ENCODE measurements around the genes ANKDD1A, UBAP1L, DENND4A and MAP2K1.

GRCh38 chr15:64911221-64912699 lies at the start of gene ANKDD1A:
Gene ANKDD1A, plus strand, starts transcription at chr15:64911902.
- PRO-cap: bidirectional peak, plus-strand start at chr15:64911902, minus-strand start at chr15:64911780
- RAMPAGE, long total RNA, 4 experiments: start-site peak on the plus strand in 1 of 4 experiments, at chr15:64911895-64911925 at its widest, 9 reads per replicate

DNA sequence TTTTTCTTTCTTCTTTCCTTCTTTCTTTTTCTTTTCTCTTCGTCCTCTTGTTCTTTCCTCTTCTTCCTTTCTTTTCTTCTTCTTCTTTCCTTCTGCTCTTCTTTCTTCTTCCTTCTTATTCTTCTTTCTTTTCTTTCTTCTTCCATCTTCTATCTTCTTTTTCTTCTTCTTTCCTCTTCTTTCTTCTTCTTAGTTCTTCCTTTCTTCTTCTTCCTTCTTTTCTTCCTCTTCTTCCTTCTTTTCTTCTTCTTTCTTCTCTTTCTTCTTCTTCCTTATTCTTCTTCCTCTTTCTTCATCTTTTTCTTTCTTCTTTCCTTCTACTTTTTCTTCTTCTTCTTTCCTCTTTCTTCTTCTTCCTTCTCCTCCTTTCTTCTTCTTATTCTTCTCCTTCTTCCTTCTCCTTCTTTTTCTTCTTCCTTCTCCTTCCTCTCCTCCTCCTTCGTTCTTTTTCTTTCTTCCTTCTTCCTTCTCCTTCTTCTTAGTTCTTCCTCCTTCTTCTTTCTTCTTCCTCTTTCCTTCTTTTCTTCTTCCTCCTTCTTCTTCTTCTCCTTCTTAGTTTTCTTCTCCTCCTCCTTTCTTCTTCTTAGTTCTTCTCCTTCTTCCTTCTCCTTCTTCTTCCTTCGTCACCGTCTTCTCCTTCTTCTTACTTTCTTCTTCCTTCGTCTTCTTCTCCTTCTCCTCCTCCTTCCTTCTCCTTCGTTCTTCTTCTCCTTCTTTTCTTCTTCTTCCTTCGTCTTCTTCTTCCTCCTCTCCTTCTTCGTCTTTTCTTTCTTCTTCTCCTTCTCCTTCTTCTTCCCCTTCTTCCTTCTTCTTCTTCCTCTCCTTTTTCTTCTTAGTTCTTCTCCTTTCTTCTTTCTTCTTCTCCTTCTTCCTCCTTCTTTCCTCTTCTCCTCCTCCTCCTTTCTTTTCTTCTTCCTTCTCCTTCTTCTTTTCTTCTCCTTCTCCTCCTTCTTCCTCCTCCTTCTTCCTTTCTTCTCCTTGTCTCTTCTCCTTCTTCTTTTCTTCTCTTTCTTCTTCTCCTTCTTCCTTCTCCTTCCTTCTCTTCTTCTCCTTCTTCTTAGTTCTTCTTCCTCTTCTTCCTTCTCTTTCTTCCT lies 37.5 kb downstream of the SPG21 start:
- PRO-cap: no peak
- RAMPAGE, long total RNA, 4 experiments: start-site peak on the minus strand in 1 of 4 experiments, centred at position 210 of the sequence, 5 reads per replicate

DNA sequence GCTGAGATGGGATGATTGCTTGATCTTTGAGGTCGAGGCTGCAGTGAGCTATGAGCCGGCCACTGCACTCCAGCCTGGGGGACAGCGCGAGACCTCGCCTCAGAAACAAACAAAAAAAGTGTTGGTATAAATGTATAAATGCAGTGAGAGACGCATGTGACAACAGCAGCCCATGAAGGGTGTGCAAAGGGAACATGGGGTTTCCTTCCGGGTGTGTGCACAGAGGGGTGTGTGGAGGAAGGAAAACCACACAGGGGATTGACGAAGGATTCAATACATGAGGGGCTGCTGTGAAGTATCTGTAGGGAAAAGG lies 1.2 kb downstream of the MTFMT start:
- PRO-cap: no peak
- RAMPAGE, long total RNA, 4 experiments: no peak in any of the 4 experiments

GRCh38 chr15:65087367-65087885 lies 10.9 kb downstream of the KBTBD13 start:
- PRO-cap: no peak
- RAMPAGE, long total RNA, 4 experiments: no peak in any of the 4 experiments

- PRO-cap: no peak
- RAMPAGE, long total RNA, 4 experiments: no peak in any of the 4 experiments
These were observed at the start of gene UBAP1L for GRCh38 chr15:65115138-65115352. Gene UBAP1L, minus strand, starts transcription at chr15:65115200.

GRCh38 chr15:65180329-65180603 lies 4.9 kb downstream of the CLPX start:
- PRO-cap: no peak
- RAMPAGE, long total RNA, 4 experiments: no peak in any of the 4 experiments

- PRO-cap: bidirectional peak, plus-strand start at chr15:65303981, minus-strand start at chr15:65303929; unidirectional peak, minus-strand start at chr15:65304403
- RAMPAGE, long total RNA, 4 experiments: no peak in any of the 4 experiments
These were observed 17.1 kb upstream of the PARP16 start for GRCh38 chr15:65303409-65304495.

- PRO-cap: no peak
- RAMPAGE, long total RNA, 4 experiments: no peak in any of the 4 experiments
These were observed 27.2 kb downstream of the INTS14 start for GRCh38 chr15:65583682-65584130.

- PRO-cap: no peak
- RAMPAGE, long total RNA, 4 experiments: no peak in any of the 4 experiments
These were observed 3.0 kb downstream of the SLC24A1 start for GRCh38 chr15:65624534-65625310.

- PRO-cap: no peak
- RAMPAGE, long total RNA, 4 experiments: no peak in any of the 4 experiments
These were observed 25.2 kb downstream of the DENND4A start for GRCh38 chr15:65766737-65767477.

- PRO-cap: no peak
- RAMPAGE, long total RNA, 4 experiments: no peak in any of the 4 experiments
These were observed 19.3 kb downstream of the DENND4A start for GRCh38 chr15:65772865-65773198.

- PRO-cap: bidirectional peak, plus-strand start at chr15:65792049, minus-strand start at chr15:65791916; bidirectional peak, plus-strand start at chr15:65792501, minus-strand start at chr15:65792293; bidirectional peak, plus-strand start at chr15:65792856, minus-strand start at chr15:65792701
- RAMPAGE, long total RNA, 4 experiments: start-site peak on the minus strand in 4 of 4 experiments, at chr15:65792037-65792254 at its widest, 14 to 46 reads per replicate
These were observed at the start of gene DENND4A for GRCh38 chr15:65791955-65793132. Gene DENND4A, minus strand, starts transcription at chr15:65792293.

GRCh38 chr15:66386494-66387710 lies at the start of gene MAP2K1:
Gene MAP2K1, plus strand, starts transcription at chr15:66386912.
- PRO-cap: bidirectional peak, plus-strand start at chr15:66386935, minus-strand start at chr15:66386688; unidirectional peak, minus-strand start at chr15:66387522
- RAMPAGE, long total RNA, 4 experiments: start-site peak on the plus strand in 4 of 4 experiments, at chr15:66386874-66387272 at its widest, 23 to 145 reads per replicate; start-site peak on the minus strand in 2 of 4 experiments, at chr15:66386684-66386720 at its widest, 28 to 29 reads per replicate

- PRO-cap: no peak
- RAMPAGE, long total RNA, 4 experiments: no peak in any of the 4 experiments
These were observed 17.9 kb downstream of the MAP2K1 start for GRCh38 chr15:66404508-66405190.

DNA sequence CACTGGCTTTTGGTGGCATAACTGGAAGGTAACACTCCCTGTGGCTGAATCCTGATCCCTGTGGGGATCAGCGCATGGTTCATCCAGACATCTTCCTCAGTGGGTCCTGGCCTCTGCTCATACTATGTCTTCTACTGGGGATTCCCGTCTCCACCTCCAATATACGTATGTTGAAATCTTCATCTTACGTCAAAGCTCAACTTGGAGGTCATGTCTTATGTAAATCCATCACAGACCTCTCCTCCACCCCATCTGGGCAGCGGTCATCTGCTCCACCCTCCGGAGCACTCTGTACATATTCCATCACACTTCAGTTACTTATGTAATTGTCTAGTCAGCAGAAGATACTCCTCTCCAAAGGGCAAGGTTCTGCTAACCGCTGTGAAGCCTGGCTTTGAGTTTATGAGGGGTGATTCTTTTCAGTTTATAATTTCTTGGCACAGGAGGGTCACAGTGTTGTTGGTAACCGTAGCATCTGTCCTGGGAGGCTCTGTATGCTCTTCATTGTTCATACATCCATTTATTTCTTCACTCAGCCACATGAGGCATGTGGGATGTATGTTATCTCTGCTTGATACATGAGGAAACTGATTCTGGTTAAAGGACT lies 22.0 kb downstream of the MAP2K1 start:
- PRO-cap: no peak
- RAMPAGE, long total RNA, 4 experiments: no peak in any of the 4 experiments

- PRO-cap: no peak
- RAMPAGE, long total RNA, 4 experiments: start-site peak on the plus strand in 1 of 4 experiments, at chr15:66411055-66411195 at its widest, 6 reads per replicate
These were observed 24.4 kb downstream of the MAP2K1 start for GRCh38 chr15:66410958-66411627.

DNA sequence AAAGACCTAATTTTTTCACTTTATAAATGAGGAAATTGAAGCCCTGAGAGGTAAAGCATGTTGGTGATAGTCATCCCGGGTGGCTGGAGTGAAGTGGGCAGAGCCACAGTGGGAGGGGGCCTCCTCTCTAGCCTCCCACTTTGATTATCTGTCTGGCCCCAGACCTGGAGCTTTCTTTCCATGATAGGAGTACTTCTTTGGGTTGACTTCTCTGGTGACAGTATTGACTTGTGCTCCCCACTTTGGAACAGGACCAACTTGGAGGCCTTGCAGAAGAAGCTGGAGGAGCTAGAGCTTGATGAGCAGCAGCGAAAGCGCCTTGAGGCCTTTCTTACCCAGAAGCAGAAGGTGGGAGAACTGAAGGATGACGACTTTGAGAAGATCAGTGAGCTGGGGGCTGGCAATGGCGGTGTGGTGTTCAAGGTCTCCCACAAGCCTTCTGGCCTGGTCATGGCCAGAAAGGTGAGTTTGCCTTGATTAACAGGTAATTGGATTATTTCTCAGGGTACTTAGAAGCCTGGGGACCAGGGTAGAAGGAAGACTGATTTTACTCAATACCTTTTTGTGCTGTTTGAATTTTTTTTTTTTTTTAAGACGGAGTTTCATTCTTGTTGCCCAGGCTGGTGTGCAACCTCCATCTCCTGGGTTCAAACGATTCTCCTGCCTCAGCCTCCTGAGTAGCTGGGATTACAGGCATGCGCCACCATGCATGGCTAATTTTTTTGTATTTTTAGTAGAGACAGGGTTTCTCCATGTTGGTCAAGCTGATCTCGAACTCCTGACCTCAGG lies 48.3 kb downstream of the MAP2K1 start:
- PRO-cap: no peak
- RAMPAGE, long total RNA, 4 experiments: no peak in any of the 4 experiments

DNA sequence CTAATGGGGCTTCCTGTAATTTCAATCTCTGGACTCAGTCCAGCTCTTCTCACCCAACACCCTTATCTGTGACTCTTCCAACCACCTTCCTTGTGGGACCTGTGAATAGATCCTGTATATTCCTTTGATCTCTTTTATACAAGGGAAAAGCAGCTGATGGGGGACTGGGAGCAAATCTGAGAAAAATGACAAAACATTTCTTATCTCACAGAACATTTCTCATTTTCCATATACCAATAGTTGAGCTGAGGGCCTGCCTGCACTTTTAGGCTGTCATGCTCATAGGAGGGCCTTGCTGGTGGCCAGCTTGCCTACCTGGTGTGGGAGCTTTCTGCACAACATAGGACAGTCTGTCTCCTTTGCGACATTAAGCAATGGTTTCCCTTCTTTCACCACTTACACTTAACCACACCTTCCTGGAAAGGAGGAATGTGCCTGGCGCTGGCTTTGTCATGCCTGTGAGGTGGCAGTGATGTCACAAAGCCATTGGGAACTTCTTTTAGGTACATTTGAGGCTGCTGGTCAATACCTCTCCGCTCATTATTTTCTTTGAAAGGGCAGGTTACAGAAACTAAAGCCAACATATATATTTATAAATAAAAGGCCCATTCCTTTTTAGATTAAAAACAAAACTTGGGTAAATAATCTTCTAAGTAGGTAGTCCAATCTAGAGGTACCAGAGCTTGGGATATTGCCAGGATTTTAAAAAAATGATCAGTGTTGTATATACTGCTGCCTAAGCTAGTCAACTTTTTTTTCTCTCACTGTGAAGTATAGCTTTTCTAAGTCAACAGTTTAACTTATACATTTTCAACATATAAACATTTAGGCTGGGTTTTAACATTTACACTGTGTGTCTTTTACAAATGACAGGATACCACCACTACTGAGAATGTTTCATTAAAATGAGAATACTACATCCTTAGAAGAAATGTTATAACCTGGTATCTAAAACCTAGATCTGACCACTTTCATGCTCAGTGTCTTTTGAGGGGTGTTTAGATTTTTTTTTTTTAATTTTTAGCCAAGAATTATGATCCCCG lies 5.6 kb downstream of the SNAPC5 start:
- PRO-cap: no peak
- RAMPAGE, long total RNA, 4 experiments: no peak in any of the 4 experiments

DNA sequence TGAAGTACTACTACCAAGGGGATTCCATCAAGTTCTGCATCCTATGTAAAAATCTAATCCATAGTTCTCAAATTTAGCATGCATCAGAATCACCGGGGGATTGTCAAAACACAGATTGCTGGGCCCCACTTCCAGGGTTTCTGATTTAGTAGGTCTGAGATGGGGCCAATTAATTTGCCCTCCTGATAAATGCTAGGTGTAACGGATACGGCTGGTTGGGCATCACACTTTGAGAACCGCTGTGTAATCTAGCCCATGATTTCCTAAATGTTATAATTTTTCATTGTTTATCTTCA lies 725 bp downstream of the ZWILCH start:
- PRO-cap: no peak
- RAMPAGE, long total RNA, 4 experiments: no peak in any of the 4 experiments

DNA sequence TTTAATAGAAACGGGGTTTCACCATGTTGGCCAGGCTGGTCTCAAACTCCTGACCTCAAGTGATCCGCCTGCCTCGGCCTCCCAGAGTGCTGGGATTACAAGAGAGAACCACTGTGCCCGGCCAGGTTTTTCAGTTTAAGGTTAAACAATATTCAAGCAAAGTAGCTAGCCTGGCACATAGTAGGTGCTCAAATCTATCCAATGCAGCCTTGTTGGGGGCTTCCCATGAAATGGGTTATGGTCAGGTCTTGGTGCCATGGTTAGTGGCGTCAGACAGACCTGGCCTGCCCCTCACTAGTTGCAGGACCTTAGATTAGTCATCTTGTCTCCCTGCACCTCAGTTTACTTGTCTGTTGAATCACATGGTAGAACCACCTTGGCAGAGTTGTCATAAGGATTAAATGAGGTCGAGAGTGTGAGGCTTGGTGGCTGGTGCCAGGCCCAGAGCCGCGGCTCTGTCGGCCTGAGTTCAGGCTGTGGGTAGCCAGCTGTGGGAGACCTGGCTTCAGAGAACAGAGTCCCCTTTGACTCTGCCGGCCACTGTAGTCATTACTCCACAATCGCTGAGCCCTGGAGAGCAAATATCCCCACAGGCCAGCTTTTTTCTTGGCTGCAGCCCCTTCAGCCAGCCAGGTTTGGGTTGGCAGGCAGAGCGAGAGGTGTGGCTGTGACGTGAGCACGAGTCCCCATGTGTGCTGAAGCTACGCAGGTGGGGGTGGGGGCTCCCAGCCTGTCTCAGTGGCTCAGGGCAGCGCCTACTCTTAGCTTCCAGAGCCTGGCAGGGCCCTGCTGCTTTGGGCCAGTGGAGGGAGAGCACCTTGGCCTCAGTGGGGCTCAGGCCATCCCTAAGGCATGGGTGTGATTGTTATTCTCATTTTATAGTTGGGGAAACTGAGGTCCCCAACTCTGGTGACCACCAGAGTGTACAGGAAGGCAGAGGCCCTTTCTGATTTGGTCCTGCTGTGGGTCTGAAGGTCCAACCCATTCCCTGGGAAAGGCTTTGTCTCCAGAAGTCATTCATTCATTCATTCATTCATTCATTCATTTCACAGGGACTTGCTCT lies 45.4 kb upstream of the LCTL start:
- PRO-cap: no peak
- RAMPAGE, long total RNA, 4 experiments: no peak in any of the 4 experiments

Data from Peyer's patch (tissue), 4 donors.